LHCN-M2 (cell line): ENCODE results near the genes DDX53 and MAGEB5.

- RAMPAGE, long total RNA: no peak
These were observed 19.3 kb downstream of the SMPX start for GRCh38 chrX:21738335-21739277.

DNA sequence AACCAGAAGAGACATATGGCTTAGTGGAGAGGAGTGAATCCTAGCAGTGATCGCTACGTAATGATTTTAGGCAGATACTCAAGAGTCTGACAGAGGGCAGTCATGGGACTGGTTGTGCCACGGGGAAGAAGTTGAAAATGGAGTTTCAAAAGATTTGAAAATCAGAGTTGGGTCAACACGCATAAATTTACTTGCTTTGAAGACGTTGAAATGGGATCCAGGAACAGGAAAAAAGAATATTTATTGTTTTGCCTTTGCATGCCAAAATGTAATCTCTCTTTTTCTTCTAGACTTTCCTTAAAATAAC is 8.2 kb upstream of the SMS start:
- RAMPAGE, long total RNA: no peak

GRCh38 chrX:22353586-22353871 is 80.8 kb downstream of the CBLL2 start:
- RAMPAGE, long total RNA: no peak

GRCh38 chrX:22999448-23000052 is at the start of gene DDX53:
Gene DDX53, plus strand, starts transcription at chrX:22999960.
- RAMPAGE, long total RNA: no peak

DNA sequence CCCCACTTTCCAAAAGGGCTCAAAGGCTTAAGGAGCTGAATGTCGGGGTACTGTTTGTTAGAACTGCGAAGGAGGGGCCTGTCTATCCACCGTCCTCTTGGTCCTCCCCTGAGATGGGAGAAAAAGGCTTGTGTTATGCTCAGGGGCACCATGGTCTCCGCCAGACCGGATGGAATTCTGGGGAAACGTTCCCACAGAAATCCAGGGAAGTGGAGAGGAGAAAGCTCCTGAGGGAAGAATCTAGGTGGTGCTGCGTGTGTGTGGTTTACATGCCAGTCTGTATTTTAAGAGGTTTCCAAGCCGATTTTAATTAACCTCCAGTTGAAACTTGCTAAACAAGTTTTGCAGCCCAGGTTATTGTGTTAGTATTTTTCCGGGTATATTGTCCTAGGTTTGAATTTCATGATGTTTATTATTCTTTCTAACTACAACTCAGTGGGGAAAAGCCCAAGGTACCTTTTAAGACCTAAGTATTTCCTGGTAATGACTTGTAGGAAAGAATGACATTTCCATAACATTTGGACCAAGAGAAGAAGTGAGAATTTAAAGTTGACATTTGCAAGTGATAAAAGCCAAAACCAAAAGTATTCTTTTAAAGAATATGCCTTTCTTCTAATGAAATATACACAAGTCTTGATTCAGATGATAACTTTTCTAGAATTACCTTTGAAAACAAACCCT is 14.4 kb downstream of the SAT1 start:
- RAMPAGE, long total RNA: no peak

DNA sequence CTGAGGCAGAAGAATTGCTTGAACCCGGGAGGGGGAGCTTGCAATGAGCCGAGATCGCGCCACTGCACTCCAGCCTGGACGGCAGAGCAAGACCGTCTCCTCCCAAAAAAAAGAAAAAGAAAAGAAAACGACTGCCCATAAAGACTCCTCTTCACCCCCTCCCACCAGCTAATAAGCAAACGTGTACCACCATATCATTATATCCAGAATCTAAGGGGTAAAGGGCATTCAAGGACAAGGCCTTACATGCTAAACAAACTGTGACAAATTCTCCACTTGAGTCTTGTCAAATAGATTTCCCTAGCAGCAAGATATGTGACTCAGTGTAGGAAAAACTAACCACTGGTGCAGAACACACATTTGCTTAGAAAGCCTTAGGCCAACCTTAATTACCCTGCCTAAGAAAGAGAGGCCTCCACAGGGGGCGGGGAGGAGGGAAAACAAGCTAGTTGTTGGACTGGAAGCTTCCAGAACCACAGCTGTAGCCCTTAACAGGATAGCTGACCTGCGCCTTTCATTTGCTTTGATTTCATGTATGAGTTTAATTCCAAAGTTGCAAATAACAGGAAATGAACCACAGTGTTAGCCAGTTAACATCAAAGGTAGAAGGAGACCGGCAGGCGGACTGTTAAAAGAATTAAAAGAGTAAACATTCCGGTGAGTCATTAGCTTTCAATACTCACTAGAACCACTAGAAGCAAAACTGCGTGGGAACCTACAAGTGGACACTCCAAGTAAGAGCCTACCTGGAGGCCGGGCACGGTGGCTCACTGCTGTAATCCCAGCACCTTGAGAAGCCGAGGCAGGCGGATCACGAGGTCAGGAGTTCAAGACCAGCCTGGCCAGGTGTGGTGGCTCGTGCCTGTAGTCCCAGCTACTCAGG is 24.3 kb downstream of the SAT1 start:
- RAMPAGE, long total RNA: no peak

- RAMPAGE, long total RNA: no peak
These were observed 39.5 kb downstream of the SAT1 start for GRCh38 chrX:23822269-23822982.

GRCh38 chrX:23908588-23909016 is 796 bp downstream of the CXorf58 start:
- RAMPAGE, long total RNA: no peak

DNA sequence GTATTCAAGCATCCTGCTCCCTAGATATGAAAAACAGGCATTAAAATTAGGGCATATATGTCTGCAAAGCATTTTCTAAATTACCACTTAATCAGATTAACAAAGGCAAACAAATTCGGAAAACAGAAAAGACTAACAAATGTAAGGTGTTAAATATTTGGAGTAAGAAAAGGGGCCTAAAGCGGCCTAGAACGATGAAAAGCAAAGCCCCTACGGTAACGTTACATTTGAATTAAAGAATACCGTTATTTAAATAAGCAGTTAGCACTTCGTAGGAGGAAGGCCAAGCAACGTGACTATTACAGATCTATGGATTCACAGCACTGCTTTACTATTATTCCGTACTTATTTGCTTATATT is 3.1 kb downstream of the KLHL15 start:
- RAMPAGE, long total RNA: no peak

DNA sequence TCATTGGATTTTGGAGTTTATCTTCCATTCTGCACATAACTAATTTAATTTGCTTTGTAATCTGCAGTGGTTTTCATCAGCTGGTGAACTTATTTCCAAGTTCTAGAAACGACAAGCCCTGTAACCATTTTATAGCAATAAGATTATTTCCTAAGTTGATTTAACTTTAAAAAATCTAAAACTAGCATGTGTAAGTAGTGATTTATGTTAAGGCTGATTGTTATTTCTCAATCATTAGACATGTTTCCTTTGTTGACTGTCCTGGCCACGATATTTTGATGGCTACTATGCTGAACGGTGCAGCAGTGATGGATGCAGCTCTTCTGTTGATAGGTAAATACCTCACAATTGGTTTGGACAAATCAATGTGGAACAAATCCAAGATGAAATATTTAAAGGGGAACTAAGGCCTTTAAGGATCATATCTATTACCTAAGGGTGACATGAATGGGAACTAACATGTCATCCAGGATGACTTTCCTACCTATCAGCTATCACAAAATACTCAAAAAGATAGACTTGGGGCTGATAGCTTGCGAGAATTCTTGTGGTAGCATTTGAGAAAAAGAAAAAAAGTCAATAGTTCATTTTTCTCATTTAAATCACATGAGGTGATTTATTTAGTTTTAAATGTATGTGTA is 5.2 kb downstream of the EIF2S3 start:
- RAMPAGE, long total RNA: no peak

DNA sequence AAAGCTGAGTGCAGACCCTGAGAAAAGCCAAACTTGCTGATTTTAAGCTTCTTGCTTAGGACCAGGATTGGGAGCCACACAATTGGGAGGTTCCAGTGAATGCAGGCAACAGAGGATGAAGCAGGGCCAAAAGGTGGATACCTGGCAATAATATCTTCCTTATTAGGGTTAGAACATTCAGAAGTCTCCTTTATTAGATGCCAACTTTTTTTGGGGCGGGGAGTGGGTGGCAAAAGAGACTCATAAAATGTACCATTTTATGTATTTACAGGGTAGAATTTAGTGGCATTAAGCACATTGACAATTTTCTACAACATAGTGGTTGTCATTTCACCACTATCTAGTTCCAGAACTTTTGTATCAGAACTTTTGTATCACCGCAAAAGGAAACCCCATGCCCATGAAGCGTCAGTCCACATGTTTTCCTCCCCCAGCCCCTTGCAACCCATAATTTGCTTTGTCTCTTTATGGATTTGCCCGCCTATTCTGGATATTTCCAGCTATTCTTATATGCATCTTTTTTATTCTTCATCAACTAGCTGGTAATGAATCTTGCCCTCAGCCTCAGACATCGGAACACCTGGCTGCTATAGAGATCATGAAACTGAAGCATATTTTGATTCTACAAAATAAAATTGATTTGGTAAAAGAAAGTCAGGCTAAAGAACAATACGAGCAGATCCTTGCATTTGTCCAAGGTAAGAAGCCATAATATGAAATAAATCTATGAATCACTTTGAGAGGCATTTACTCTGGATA is 7.3 kb downstream of the EIF2S3 start:
- RAMPAGE, long total RNA: no peak

- RAMPAGE, long total RNA: no peak
These were observed 32.3 kb upstream of the ZFX start for GRCh38 chrX:24117178-24117762.

DNA sequence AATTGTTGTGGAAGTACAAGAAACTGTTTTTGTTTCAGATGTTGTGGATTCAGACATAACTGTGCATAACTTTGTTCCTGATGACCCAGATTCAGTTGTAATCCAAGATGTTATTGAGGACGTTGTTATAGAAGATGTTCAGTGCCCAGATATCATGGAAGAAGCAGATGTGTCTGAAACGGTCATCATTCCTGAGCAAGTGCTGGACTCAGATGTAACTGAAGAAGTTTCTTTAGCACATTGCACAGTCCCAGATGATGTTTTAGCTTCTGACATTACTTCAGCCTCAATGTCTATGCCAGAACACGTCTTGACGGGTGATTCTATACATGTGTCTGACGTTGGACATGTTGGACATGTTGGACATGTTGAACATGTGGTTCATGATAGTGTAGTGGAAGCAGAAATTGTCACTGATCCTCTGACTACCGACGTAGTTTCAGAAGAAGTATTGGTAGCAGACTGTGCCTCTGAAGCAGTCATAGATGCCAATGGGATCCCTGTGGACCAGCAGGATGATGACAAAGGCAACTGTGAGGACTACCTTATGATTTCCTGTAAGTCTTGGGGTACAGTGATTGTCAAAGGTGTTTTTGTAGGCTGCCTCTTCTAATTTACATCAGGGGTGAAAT is 29.8 kb downstream of the ZFX start:
- RAMPAGE, long total RNA: no peak

DNA sequence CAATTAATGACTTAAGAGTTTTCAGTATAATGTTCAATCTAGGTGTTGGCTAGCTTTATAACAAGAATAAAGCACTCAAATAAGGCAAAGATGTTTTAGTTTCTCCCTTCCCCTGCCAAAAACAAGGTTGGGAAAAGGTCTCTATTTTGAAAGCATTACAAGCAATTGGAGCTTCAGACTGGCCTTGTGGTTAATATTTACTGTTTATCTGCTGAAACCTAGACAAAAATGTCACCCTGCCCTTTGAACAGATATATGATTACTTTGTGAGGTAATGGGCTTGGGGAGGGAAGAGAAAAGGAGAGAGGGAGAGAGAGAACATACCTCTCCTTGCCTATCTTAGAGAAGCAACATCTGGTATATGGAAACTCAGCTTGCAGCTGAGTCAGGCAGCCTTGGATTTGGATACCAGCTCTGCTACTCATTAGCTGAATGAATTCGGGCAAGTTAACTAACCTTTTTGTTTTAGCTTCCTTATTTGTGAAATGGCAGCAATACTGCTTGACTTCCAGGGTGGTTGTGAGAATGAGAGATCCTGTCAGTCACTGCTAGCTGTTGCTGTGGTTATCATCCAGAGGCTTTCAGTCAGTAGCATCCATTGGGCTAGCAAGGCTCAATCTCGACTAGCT is 41.0 kb downstream of the ZFX start:
- RAMPAGE, long total RNA: no peak

DNA sequence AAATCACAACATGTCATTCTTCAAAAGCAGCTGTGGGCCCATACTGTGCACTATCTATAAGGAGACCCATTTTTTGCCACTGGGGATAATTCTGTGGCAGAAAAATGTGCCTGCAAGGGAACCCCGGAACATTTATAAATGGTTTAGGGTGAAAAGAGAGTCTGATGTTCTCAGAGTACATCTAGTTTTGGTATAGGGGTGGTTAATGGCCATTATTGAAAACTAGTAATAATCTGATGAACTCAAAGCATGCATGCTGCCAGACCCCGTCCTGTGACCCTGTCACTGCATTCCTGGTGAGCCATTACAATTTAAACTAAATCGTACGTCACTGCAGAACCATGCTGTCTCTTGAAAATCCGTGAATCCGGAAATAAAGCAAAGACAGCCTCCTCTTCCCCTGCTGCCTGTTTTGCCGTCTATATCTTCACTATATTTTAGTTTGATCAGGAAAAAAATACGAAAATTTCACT is 135.1 kb downstream of the ARX start:
- RAMPAGE, long total RNA: no peak

GRCh38 chrX:25004479-25004979 is 11.2 kb downstream of the ARX start:
- RAMPAGE, long total RNA: no peak

DNA sequence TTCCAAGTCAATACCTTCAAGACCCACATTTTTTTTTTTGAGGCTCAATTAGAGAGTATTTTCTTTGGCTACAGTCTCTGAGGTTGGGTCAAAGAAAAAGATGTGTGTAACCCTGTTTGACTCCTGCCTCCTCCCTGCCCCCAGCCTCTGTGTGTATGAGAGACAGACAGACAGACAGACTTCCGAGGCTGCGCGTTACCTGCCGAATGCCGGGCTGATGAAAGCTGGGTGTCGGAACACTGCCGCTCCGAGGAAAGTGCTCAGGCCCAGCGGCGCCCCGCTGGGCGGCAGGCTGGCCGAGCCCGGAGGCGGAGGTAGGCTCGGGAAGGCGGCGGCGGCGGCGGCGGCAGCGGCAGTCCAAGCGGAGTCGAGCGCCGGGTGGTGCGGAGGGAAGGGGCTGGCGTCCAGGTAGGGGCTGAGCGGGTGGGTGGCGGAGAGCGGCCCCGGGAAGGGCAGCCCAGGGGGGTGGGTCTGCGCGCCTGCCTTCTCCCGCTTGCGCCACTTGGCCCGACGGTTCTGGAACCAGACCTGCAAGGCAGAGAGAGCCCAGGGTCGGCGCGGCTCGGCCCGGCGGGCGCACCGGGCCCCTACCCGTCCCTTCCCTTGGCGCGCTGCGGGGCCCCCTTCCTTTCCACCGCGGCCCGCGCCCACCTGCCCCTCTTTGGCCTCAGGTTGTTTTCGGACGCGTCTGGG is 8.7 kb downstream of the ARX start:
- RAMPAGE, long total RNA: no peak

- RAMPAGE, long total RNA: no peak
These were observed at the start of gene MAGEB5 for GRCh38 chrX:26215995-26216284. Gene MAGEB5, plus strand, starts transcription at chrX:26216169.

DNA sequence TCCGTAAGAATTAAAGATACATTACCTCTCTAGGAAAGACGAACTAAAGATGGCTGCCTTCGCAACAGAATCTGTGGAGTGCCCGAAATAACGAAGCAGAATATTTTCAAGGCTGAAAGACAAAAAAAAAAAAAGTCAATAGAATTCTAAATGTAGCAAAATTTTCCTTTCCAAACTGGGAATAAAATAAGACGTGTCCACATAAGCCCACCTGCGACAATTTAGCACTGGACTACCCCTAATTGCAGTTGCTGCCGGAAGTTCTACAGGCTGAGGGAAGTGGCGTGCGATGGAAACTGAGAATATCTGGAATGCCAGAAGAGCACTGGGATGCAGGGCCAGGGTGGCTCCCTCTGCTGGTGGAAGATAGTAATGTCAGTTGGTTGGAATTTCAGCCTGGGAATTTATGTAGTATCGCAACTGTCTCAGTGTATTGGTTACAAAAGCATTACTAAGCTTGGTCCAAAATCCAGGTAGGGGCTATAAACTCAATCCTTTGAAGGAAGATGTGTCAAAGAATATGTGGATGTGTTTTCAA is 64.3 kb downstream of the PPP4R3C start:
- RAMPAGE, long total RNA: no peak

- RAMPAGE, long total RNA: no peak
These were observed 176.8 kb upstream of the DCAF8L1 start for GRCh38 chrX:28157929-28158515.